Endodermal cell (in vitro differentiated cells): ENCODE measurements around the gene TMPO.

DNA sequence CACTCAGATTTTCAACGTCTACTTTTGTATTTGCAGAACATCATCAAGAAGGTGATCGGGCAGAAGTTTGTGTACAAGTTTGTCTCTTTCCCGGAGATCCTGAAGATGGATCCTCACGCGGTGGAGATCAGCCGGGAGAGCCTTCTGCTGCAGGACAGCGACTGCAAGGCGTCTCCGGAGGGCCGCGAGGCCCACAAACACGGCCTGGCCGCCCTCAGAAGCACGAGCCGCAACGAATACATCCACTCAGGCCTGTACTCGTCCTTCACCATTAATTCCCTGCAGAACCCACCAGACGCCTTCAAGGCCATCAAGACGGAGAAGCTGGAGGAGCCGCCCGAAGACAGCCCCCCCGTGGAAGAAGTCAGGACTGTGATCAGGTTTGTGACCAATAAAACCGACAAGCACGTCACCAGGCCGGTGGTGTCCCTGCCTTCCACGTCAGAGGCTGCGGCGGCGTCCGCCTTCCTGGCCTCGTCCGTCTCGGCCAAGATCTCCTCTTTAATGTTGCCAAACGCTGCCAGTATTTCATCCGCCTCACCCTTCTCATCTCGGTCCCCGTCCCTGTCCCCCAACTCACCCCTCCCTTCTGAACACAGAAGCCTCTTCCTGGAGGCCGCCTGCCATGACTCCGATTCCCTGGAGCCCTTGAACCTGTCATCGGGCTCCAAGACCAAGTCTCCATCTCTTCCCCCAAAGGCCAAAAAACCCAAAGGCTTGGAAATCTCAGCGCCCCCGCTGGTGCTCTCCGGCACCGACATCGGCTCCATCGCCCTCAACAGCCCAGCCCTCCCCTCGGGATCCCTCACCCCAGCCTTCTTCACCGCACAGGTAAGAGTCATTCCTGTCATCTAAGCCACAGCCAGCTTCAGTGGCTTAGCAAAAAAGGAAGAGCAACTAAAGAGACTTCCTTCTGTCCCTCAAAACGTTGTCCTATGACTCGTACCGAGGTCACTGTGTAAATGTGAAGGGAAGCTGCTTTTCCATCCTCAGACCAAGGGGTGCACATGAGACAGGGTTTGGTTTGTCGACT lies 53.0 kb downstream of the ELK3 start:
- PRO-cap: no peak

DNA sequence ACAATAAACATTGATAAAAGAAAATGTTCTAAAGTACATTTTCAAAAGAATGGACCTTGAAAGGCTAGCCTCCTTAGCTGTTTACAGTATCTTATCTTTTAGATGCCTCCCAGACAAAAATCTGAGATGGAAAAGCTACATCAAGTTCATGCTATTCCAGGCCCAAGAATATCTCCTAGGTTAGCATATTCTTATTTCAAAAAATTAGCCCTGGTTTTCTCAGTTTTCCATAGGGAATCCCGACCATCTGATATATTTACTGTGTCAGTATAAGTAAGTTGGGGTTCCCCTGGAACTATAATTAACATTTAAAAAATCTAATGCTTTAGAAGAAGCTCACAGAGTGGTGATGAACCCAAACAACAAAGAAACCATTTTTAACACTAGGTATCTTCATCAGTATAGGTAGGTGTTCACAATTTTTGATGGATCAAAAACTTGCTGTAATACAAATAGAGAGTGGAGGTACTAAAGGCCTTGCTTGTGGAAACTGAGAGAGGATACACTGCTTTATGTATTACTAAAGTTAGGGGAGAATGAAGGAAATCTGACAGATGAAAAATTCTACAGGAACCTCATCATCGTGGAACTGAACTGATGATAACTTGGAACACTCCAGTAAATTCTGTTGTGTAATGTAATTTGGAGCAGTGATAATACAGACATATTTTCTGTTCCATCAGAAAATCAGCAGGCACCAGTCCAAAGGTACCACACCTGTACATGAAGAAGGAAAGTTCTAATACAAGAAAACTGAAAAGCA lies 73.8 kb downstream of the ELK3 start:
- PRO-cap: no peak

GRCh38 chr12:96398419-96398776 lies 1.8 kb downstream of the CDK17 start:
- PRO-cap: no peak

GRCh38 chr12:96398777-96398851 lies 1.6 kb downstream of the CDK17 start:
- PRO-cap: no peak

DNA sequence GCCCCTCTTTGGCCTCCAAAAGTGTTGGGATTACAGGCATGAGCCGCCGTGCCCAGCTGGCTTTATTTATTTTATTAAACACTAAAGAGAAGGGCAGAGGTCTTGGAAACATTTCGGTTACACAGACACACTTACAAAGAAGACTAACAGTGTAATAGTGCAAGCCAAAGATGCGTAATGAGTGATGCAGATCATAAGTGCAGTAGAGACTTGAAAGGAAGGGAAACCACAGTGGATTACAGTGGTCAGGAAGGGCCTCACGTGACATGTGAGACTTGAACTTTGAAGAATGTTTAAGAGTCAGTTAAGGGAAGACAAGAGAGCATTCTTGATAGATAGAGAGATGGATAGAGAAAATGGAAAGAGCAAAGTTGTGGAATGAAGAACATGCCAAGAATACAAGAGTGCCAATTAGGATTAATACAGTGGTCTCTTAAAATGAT lies 33.9 kb upstream of the CDK17 start:
- PRO-cap: no peak

- PRO-cap: no peak
Observed at GRCh38 chr12:96446267-96446641, 43.1 kb upstream of the CFAP54 start.

- PRO-cap: no peak
Observed at GRCh38 chr12:97305987-97306498, 399.0 kb downstream of the NEDD1 start.

DNA sequence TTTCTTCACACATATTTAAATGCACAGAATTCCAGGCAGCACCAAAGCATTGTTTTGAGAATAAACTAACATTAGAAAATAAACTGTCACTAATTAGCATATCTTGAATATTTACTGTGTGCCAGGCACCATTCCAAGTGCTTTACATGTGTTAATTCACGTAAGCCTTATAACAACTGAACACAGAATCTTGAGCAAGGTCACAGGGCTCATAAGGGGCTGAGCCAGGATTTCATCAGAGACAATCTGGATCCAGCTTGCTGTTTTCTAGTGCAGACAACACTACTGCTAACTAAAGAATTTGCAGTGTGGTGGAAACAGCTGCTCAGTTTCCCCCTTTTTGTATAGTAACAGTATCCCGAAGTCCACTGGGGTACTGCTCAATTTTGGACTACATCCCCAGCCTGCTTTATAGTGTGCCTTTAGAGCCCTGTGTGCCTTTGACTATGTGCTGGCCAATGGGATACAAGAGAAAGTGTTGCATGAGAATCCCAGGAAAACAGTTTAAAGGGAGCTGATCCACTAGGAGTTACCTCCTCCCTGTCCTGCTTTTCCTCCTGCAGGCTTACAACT lies 519.5 kb downstream of the NEDD1 start:
- PRO-cap: no peak

DNA sequence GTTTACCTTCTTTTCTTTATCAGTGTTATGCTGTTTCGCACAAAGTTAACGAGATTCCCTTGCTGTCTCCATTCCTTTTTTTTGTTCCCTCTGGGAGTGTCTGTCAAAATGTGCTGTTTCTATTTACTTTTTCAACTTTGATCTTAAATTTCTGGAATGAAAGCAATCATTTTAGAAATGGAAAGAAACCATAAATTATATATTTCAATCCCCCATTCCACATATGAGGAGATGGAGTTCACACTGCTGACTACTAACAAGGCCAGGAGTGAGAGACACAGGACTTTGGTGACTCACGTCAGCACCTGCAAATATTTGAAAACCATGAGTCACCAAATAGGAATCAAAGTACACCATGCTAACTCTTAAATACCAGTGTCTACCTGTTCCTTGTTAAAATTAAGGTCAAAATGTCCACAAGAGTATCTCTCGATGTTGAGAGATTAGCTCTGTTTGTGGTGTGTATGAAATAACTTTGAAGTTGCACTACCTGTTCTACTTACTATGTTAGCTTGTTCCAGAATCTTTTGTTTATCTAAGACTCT lies 661.5 kb downstream of the NEDD1 start:
- PRO-cap: no peak

DNA sequence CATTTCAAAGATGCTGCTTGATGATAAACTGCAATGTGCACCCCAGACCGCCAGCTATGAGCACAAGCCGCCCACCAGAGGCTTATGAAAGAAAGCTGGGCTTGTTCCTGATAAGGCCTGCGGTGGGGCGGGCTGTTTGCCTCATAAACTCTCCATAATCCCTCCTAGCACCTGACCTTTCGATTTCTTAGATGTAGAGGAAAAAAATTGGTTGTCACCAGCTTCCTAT lies 759.3 kb upstream of the TMPO start:
- PRO-cap: no peak

- PRO-cap: bidirectional peak, plus-strand start at chr12:98515632, minus-strand start at chr12:98515474; bidirectional peak, plus-strand start at chr12:98516574, minus-strand start at chr12:98516170
Observed at GRCh38 chr12:98515562-98516238, at the start of gene TMPO. Gene TMPO (plus strand): TSS chr12:98515590.

DNA sequence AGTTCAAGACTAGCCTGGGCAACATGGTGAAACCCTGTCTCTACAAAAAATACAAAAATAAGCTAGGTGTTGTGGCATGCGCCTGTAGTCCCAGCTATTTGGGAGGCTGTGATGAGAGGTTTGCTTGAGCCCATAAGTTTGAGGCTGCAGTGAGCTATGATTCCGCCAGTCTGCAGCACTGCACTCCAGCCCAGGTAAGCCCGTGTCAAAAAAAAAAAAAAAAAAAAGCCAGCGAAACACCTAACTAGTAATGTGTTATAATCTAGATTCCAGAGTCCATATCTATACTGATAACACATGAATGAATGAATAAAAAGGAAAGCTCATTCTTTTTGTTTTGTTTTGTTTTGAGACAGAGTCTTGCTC lies 18.5 kb upstream of the SLC25A3 start:
- PRO-cap: no peak

GRCh38 chr12:98593164-98593567 lies 320 bp upstream of the SLC25A3 start:
- PRO-cap: bidirectional peak, plus-strand start at chr12:98593686, minus-strand start at chr12:98593486

DNA sequence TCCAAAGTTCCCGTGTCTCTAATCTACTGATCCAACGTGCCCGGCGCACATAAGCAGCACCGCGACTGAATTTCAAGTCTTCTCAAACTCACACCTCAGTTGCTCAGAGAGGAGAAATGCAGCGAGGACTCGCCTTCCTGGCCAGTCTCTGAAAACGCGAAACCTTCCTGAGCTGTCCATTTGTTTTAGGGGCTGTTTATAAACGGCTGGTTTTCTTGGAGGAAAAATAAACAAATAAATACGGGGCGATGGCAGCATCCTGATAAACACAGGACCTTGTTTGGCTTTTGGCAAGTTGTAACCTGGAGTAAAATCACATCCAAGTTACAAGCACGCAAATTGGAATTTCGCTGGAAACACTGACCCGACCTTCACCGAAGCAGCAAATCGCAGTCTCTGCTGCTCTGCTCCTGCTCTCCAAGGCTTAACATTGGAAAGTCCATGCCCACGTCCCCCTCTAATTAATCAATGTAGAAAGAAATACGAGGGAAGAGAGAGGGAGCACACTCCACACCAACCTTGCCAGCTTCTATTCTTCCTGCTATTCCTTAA lies 248.6 kb downstream of the APAF1 start:
- PRO-cap: no peak

- PRO-cap: no peak
Observed at GRCh38 chr12:99059784-99060247, 414.7 kb downstream of the APAF1 start.

- PRO-cap: bidirectional peak, plus-strand start at chr12:99238520, minus-strand start at chr12:99238287
Observed at GRCh38 chr12:99238088-99238420, 409.5 kb upstream of the GARIN6 start.

- PRO-cap: bidirectional peak, plus-strand start at chr12:99238520, minus-strand start at chr12:99238287
Observed at GRCh38 chr12:99238421-99238717, 409.2 kb upstream of the GARIN6 start.

DNA sequence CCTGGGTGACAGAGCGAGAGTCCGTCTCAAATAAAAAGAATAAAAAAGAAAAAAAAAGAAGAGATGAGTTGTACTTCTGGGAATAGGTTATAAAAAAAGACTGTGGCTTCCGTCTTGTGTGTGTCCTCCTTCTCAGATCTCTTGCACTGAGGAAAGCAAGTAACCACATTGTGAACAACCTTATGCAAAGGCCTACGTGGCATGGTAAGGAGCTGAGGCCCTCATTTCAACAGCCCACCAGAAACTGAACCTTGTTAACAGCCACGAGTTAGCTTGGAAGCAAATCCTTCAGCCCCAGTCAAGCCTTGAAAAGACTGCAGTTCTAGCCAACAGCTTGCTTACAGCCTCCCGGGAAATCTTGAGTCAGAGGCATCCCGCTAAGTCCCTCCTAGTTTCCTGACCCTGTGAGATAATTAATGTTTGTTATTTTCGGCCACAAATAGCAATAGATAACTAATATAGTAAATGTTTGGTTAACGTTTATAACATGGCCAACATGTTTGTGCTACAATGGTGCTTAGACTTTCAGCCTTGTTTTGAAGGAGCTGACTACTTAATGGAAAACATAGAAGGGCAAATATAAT lies 194.2 kb upstream of the GARIN6 start:
- PRO-cap: no peak

GRCh38 chr12:99598567-99598860 lies 49.0 kb upstream of the GARIN6 start:
- PRO-cap: no peak

GRCh38 chr12:100328903-100329404 lies 27.9 kb upstream of the SLC17A8 start:
- PRO-cap: no peak